ENCODE data around the genes AKR1C4 and CALML5.

GRCh38 chr10:4868036-4868825 is 42.2 kb downstream of the AKR1E2 start:
- PRO-cap = no peak
- RAMPAGE, long total RNA = no peak
- RRBS = no CpG with 5 or more reads among the region's 4 CpGs

DNA sequence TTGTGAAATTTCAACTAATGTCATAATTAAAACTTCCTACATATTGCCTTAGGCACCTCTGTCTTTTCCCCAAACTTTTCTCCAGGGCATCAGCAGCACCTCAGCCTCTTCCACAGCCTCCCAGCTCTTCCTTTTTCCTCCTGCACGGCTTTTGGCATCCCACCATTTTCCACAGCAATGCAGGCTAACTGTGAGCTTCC is 6.0 kb upstream of the AKR1C1 start:
- PRO-cap = no peak
- RAMPAGE, long total RNA = no peak
- RRBS = no CpG with 5 or more reads among the region's 1 CpG

GRCh38 chr10:4983601-4984190 is 20.0 kb downstream of the AKR1C2 start:
- PRO-cap = no peak
- RAMPAGE, long total RNA = no peak
- RRBS = no CpG with 5 or more reads among the region's 5 CpGs

DNA sequence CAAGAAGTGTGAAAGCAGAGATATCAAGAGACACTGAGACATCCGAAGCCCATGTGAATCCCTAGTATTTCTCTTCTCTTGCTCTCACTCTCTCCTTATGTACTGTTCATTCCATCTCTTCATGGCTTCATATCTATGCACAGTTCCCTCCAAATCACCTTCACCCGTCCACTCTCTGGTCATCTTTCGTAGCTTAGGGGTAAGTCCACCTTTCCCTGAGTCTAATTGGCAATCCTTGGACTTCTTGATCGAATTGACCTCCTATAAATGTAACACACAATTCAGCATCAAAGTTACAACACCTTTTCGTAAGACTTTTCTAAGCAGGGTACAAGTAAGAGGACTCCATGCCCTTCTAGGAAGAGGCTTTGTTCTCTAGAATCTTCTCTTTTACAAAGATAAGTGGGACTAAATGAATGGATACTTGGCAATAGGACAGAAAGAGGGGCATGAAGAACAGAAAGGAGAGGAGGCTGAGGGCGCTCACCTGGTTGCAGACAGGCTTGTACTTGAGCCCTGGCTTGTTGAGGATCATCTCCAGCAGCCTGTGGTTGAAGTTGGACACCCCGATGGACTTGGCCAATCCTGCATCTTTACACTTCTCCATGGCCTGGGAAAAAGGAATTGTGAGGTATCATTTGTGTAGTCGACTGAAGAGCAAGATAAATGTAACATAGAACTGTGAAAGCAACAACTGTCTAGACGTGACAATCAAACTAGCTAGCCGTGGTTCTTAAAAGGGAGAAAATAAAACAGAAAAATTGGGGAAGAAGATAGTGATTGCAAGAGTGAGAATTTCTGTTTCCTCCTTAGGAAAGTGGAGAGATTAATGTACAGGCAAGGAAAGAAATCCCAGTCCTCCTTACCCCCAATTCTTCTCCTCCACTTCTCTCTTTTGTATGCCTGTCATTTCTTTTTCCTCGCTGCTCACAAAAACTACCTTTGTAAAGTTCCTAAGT is 5.2 kb downstream of the AKR1C2 start:
- PRO-cap = no peak
- RAMPAGE, long total RNA = no peak
- RRBS = no CpG with 5 or more reads among the region's 11 CpGs

DNA sequence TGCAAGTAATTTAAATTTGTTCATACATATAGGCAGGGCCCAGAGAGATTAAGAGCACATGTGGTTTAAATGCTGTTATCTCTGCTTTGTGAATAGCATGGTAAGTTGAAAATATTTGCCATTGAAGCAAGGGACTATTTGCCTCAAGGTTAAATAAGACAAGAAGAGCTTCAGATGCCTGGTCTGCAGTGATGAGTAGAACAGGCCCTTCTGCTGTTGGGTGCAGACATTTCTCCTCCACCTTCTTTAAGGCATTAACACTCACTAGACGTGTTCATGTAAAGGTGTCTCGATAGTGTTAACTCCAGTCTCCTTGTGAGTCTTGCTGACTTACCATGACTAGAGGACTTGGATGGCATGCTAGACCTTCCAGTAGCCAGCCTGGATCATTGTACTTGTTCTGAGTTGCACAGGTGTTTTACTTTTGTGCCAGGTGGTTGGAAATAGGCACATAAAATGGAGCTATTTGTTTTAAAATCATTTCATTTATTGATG is 15.5 kb upstream of the AKR1C3 start:
- PRO-cap = no peak
- RAMPAGE, long total RNA = no peak
- RRBS = no CpG with 5 or more reads among the region's 2 CpGs

- PRO-cap = no peak
- RAMPAGE, long total RNA = no peak
- RRBS = no CpG with 5 or more reads among the region's 5 CpGs
Observed at GRCh38 chr10:5093048-5093434, 1.2 kb upstream of the AKR1C3 start.

DNA sequence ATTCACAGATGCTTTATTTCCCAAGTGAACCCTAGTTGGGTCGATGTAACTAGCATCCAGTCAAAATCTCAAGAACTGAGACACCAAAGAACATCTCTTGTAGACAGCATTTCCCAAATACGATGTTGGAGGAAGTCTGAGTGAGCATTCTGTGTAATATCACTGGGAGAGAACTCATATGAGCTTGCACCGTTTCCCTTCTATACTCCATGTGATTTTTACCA is 1.6 kb downstream of the AKR1C3 start:
- PRO-cap = no peak
- RAMPAGE, long total RNA = no peak
- RRBS = no CpG with 5 or more reads among the region's 3 CpGs

GRCh38 chr10:5196482-5197223 is at the start of gene AKR1C4:
AKR1C4 (plus strand) TSS chr10:5196837.
- PRO-cap = no peak
- RAMPAGE, long total RNA = no peak
- RRBS = no CpG with 5 or more reads among the region's 5 CpGs

GRCh38 chr10:5252281-5252780 is 55.7 kb downstream of the AKR1C4 start:
- PRO-cap = no peak
- RAMPAGE, long total RNA = no peak
- RRBS = no CpG with 5 or more reads among the region's 3 CpGs

DNA sequence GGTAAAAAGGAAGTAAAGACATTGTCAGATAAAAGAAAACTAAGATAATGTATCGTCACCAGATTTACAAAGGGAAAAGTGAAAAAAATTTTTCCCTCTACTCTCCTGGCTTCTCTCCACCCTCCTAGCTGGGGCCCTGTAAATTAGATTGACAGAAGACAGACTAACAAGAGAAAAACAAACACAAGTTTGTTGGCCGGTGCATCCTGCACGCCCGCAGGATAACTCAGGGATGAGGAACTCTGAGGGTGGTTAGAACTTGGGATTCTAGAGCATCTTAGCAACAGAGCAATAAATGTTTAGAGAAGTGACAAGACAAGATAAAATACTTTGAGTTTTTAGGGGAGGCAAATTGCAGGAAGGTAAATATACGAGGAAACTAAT is 4.5 kb upstream of the UCN3 start:
- PRO-cap = no peak
- RAMPAGE, long total RNA = no peak
- RRBS = no CpG with 5 or more reads among the region's 5 CpGs

DNA sequence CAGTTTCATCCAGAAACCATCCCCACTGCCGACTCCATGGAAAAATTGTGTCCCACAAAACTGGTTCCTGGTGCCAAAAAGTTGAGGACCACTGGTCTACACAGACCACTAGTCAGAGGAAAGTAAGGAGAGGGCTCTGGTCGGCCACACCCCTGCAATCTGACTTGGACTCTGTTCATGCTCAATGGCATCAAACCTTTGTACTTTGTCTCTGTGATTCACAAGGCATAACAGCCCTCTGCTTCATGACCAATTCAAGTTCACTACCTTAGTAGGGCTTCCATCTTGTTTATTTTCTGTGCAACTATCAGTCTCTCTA is 1.8 kb downstream of the TUBAL3 start:
- PRO-cap = no peak
- RAMPAGE, long total RNA = no peak
- RRBS = no CpG with 5 or more reads among the region's 2 CpGs

GRCh38 chr10:5448698-5449782 is 36.7 kb downstream of the NET1 start:
- PRO-cap = no peak
- RAMPAGE, long total RNA = no peak
- RRBS = no CpG with 5 or more reads among the region's 9 CpGs

DNA sequence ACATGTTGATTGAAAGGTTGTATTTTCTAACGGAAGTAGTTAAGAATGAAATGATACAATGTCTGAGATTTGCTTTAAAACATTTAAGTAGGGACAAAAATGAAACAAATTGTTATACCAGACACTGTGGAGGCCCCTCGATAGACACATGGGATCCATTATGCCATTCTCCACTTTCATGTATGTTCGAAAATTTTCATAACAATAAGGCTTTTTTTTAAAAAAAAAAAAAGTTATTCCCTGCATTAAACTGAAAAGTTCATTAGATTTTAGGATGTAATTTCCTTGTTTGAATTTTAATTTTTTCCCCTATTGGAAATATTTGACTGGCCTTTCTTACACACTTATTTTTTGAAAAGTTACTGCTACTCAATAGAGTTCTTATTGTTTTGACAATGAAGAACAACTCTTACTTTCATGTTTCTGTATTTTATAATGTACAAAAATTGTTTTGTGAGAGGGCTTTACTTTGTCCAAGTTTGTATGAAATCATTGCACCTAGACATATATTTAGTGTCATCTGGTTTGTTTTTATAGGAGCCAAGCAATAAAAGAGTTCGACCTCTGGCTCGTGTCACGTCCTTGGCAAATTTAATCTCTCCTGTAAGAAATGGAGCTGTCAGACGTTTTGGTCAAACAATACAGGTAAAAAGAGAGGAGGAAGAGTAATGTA is 39.1 kb downstream of the NET1 start:
- PRO-cap = no peak
- RAMPAGE, long total RNA = no peak
- RRBS = no CpG with 5 or more reads among the region's 7 CpGs

GRCh38 chr10:5458229-5458478 is 41.2 kb downstream of the CALML5 start:
- PRO-cap = no peak
- RAMPAGE, long total RNA = no peak
- RRBS = no CpG with 5 or more reads among the region's 1 CpG

DNA sequence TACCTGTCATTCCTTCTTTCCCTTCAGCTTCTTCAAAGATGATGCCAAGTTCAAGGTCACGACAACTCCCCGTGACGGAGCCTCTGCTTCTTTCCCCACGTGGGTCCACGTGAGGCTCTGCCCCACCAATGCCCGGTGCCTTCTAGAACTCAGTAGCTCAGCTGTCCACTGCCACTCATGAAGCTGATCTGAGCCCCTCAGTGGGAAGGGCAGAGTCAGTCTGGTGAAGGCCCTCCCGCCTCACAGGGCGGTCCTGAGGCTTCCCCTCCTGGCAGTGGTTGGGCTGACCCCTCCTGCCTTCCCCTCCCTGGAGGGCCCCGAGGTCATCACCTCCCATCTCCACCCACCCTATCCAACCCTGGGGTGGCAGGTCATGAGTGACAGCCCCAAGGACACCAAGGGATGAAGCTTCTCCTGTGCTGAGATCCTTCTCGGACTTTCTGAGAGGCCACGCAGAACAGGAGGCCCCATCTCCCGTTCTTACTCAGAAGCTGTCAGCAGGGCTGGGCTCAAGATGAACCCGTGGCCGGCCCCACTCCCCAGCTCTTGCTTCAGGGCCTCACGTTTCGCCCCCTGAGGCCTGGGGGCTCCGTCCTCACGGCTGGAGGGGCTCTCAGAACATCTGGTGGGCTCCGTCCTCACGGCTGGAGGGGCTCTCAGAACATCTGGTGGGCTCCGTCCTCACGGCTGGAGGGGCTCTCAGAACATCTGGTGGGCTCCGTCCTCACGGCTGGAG is 18.8 kb downstream of the CALML5 start:
- PRO-cap = no peak
- RAMPAGE, long total RNA = no peak
- RRBS = no CpG with 5 or more reads among the region's 24 CpGs

DNA sequence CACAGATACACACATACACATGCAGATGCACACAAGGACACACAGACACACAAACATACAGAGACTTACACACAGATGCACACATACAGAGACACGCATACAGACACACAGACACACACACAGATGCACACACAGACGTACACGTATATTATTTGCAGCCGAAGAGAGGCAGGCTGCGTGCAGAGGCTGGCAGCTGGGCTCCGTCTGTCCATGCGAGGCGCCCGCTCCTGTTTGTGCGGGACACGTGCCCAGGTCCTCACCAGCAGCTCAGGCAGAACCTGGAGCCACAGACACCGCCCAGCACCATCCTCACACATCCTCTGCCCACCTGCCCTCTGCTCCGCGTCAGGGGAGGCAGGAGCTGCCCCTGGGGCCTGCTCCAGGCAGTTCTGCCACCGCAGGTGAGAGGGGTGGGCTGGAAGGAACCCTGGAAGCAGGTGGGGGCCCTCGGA is 1.1 kb downstream of the CALML5 start:
- PRO-cap = no peak
- RAMPAGE, long total RNA = no peak
- RRBS = no CpG with 5 or more reads among the region's 16 CpGs

- PRO-cap = no peak
- RAMPAGE, long total RNA = no peak
- RRBS = 91% methylated on average over 12 of the region's 72 CpGs
Observed at GRCh38 chr10:5498667-5499826, at the start of gene CALML5. CALML5 (minus strand) TSS chr10:5499570.

GRCh38 chr10:5620991-5621368 is 45.4 kb downstream of the ASB13 start:
- PRO-cap = no peak
- RAMPAGE, long total RNA = no peak
- RRBS = 74% methylated on average over 3 of the region's 15 CpGs

DNA sequence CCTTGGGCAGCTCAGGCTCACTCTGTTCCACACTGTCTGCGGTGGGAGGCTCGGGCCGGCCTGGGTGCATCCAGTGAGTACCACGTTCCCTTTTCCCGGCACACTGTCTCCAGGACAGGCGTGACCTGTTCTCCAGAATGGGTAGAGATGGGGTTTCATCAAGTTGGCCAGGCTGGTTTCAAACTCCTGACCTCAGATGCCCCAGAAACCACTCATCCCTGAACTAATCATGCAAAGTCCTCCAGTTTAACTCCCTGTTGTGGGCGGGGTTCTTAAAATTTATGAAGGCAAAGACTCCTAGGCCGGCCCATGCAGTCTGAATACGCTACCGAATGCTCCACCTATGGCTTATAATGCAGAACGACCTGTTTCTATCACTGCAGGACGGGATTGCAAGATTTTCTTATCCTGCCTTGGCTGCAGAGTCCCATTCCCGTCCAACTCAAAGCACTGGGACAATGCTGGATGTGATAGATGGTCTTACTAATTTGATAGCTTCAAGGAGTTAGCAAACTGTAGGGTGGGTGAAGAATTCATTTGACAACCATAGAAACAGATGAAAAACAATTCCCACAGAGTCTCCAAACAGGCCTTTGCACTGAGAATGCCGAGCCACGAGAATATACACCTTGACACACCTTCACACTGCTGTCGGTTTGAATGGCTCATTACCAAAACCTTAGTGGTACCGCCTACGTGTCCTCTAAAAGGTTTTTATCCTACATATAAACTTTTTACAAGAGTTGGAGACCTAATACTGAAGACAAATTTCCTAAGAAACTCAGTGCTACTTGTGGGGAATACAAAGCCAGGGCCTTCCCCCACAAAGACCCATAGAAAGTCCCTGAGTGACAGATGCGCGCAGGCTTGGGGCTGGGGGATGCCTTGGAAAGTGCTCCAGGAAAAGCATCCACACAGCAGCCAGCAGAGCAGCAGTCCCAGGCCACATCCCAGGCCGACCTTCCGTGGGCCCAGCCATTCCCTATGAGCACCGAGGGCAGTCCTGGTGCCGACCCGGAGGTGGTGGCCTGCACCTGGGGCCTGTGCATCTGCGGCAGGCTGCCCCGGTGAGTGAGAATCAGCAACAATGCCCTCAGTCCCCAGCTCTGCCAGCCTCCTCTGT is 26.8 kb downstream of the ASB13 start:
- PRO-cap = no peak
- RAMPAGE, long total RNA = no peak
- RRBS = 98% methylated on average over 3 of the region's 27 CpGs

DNA sequence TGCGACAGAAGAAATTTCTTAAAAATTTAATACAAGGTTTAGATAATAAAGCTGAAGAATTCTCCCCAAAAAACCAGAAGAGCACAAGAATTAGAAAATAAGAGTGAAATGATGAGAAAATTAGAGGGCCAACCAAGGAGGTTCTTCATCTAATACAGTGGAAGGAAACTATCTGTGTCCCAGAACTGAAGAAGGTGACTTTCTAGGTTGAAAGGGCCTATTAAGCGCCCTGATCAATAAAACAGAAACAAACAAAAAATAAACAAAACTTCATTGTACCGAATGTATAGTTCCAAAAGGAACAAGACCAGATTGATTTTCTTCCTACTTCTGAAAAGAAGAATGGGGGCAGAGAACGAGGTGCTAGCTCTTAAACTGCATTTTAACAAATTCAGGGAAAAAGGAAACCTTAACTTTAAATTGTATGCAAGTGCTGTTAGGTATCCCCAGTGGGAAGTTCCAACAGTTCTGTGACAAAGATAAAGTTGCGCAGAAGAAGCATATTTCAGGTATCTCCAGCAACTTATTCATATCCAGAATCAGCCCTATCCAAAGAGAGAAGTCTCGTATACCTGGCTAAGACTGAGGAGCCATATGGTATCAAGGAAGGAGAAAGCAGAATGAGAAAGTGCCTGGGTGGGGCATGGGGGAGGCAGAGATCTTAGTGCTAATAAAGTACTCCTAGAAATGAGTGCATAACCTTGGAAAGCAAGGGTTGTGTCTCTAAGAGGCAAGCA is 12.4 kb downstream of the TASOR2 start:
- PRO-cap = no peak
- RAMPAGE, long total RNA = no peak
- RRBS = no CpG with 5 or more reads among the region's 6 CpGs